Type B pancreatic cell (in vitro differentiated cells): Measurements from ENCODE around the genes VDAC1 and CDKN2AIPNL.

DNA sequence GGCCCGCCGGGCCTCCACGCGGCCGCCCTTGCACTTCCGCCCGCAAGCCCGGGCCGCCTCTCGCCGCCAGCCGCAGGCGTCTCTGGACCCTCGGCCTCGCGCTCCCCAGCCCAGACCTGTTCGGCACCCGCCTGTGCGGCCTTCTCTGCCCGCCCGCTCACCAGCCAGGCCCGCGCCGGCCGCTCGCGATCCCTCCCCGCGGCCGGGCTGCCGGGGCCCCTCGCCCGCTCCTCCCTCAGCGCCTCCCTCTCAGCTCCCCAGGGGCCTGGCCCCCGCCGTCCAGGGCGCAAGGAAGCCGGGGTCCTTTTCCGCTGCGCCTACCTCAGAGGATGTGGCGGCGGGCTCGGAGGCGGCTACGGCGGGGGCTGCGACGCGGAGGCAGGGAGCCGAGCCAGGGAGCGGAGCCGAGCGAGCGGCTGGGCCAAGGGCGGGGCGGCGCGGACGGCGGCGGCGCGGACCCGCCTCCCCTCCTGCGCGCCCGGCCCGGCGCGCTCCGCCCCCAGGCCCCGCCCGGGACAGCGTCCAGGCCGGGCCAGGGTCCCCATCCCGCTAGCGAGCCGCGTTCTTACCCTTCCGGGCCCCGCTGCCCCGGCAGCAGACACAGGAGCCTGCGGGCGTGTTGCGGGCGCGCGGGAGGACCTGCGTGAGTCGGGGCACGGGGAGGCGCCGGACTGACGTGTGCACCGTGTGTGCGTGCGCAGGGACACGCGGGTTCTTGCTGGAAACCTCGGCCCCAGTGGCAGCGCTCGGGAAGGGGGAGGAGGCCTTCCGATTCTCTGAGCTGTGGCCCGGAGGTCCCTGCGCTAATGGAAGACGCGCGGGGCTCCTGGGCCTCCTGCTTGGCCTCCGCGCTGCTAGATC, at the start of gene VDAC1:
Gene VDAC1, minus strand, starts transcription at position 650 of the 861 bp plus-strand sequence.
- PRO-cap: bidirectional peak, plus-strand start at position 594 of the sequence, minus-strand start at position 443 of the sequence

- PRO-cap: no peak
These were observed 24.0 kb upstream of the TCF7 start for GRCh38 chr5:134090366-134091034.

DNA sequence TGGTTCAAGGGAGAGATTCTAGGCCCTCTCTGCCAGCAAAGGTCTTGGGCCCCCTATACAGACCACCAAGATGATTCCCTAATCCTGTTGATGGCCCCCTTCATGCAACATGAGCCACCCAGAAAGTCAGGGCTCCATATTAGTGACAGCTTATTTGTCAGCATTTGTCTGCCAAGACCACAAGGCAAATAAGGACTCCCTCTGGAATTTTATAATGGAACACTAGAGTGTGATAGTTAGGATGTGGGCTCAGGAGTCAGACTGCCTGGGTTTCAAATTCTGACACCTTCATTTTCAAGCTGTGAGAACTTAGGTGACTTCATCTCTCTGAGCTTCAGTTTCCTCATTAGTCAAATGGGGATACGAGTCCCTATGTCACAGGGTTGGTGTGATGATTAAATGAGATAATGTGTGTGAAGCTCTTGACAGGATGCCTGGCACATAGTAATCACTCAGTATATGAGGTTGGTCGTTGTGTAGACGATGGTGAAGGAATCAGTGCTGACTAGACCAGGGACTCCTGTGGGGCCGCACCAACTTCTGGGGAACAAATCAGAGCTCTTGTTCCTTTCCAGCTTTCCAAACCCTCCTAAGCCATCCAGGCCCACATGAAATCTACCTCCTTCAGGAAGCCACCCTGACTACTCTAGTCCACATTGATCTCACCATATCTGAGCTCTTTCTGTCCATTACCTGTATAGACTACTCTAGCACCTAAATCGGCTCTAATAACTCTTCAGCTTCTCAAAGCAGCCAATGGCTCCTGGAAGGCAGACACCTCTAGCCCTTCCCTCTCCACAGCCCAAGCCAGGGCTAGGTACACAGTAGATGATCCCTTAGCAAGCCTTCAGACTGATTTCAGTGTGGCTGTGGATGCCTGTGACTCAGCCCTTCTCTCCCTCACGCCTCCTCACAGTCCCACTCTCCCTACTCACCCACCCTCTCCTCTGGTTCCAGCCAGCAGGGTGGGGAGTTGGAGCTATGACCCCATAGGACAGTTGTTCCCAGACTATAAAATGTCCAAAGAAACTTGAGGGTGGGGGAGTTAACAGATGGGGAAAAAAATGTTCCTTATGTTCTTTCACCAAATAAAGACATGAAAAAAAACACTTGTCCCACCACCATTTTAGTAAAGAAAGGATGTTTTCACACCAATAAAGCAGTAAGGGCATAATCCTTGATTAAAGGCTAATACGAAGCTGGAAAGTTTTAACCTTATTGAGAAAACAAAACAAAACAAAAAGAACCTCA, 2.5 kb upstream of the TCF7 start:
- PRO-cap: no peak

GRCh38 chr5:134123165-134123661, 8.7 kb downstream of the TCF7 start:
- PRO-cap: no peak

DNA sequence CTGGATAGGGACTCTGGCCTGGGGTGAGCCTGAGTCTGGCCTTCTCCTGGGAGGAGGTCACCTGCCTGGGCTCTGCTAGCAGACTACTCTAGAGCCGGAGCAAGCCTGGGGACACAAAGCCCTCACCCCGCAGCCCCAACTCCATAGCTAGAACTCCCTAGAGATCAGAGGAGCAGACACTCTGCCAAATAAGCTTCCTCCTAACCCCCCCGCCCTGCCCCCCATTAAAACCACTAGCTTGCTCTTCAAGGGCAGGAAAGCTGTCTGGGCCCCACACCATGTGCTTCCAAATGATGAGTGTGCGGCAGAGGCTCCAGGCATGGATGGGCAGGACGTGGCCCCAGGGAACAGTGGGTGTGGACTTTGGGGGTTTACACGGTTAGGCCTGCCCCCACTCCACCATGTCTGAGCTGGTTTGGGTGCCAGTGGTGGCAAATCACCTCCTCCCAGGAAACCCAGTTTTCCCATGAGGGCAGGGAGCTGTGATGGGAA, 10.0 kb downstream of the TCF7 start:
- PRO-cap: no peak

DNA sequence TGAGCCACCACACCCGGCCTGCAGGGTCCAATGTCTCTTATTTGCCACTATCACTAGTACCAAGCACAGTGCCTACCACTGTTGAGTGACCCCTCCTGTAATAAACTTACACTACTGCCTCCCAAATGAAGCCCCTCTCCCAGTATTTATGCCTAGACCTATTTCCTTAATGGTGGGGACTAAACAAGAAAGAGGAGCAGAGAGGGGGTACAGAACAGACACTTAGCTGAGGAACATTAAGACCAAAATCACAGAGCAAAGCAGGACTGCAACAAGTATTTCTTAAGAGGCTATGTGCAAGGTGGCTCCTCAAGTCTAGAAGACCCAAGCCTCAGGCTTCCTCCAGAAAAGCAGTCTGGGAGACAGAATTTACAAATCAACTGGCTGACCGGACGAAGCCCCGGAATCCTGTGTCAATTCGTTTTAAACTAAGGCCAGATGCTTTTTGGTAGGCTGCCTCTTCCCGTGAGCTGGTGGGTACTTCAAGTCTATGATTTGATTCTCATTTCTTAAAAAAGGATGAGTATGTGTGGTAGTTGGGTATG, 10.2 kb downstream of the CDKN2AIPNL start:
- PRO-cap: unidirectional peak, plus-strand start at position 192 of the sequence

DNA sequence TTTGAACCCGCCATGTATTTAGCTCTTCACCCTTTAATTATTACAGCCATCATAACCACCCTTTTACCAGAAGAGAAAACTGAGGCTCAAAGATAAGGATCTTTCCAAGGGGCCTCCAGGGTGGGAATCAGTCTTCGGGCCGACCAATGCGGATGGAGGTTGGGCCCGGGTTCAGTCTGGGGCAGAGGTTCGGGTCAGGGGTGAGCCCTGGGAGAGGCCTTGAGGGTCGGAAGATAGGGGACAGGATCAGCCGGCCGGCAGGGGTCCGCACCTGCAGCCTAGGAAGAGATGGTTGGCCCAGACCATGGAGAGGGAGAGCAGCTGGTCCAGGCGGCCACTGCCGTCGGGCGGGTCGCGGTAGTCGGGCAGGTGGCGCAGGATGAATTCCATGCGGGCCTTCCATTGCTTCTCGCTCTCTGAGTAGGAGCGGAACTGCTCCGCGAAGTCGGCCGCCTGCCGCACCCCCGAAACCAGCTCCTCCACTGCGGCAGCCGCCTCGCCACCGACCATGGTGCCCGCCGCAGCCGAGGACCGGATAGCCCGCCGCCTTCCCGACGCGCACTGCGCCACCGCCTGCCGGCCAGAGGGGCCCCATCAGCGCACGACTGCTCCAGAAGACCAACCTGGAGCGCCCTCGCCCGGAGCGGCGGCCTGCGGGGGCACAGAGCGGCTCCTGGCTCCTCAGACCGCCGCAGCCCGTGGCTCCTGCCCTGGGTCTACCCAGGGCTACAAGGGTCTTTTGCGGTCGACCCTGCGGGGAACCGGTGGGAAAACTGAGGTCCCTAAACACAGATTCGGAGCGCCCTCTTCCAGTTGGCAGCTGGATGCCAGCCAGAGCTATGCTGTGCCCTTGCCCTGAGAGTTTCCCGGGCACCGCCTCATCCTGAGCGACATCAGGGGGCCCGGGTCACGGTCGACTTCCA, at the start of gene CDKN2AIPNL:
Gene CDKN2AIPNL, minus strand, starts transcription at position 537 of the 923 bp plus-strand sequence.
- PRO-cap: bidirectional peak, plus-strand start at position 509 of the sequence, minus-strand start at position 537 of the sequence

- PRO-cap: no peak
These were observed 26.3 kb upstream of the CDKN2AIPNL start for GRCh38 chr5:134437915-134438471.

DNA sequence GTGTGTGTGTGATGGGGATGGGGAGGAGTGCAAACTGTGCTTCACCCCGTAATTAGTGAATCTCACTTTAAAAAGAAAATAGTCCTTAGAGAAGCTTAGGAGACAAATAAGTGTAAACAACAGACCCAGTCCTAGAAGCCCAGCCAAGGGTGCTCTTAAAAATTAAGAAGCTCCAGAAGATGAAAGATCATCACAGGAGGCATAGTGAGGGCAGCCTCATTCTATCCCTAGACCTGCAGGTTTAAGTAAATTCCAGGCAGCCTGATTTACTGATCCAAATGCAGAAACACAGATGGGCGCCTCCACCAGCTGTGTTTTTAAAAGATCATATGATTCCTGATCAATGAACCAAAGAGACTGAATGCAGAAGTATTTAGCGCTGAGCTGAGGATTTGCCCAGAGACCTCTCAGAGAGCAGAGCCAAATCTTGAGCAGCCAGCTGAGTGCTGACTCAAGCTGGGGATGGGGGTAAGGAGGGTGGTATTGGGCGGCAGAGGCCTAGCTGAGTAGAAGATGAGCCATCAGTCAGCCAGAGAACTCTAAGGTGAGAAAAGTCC, 34.0 kb upstream of the CDKN2AIPNL start:
- PRO-cap: no peak

DNA sequence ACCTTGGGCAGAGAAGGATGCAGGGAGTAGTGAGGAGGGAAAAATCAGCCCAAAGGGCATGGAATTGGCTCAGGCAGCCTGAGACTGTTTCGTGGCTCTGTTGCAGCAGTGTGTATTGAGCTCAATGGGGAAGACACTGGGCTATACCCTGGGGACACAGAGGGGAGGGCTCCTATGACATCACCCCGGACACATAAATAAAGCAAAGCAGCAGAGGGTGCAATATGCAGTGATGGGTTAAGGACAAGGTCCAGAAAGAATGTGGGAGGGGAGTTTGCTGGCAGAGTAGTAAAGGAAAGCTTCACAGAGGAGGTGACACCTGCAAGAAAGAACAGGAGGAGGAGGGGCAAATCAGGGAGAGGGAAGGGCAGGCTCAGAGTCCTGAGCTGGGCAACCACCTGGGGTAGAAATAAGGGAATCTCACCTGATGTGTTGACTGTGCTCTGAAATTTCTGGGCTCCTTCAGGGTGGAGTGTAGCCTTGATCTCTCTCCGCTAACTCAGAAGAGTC, 35.2 kb upstream of the CDKN2AIPNL start:
- PRO-cap: no peak

- PRO-cap: no peak
These were observed 22.2 kb upstream of the JADE2 start for GRCh38 chr5:134503235-134503784.

GRCh38 chr5:134560387-134561048, 35.0 kb downstream of the JADE2 start:
- PRO-cap: no peak

GRCh38 chr5:134592375-134592968, 40.2 kb downstream of the SAR1B start:
- PRO-cap: no peak

DNA sequence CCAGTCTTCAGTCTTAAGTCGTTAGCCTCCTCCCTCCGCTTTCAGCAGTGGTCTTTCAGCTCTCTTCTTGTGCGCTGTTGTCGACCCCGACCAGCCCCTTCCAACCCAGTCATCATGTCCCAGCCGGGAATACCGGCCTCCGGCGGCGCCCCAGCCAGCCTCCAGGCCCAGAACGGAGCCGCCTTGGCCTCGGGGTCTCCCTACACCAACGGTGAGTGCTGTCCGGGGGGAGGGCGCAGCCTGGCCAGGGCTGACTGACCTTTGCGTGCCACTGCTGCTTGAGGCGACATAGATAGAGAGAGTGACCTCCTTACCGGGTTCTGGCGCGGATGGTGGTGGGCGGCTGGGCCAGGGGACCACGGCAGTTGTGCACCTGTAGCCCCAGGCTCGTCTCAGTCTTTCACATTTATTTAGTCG, 386 bp downstream of the SEC24A start:
- PRO-cap: no peak

GRCh38 chr5:134858887-134859659, 13.3 kb downstream of the C5orf24 start:
- PRO-cap: no peak

- PRO-cap: no peak
These were observed 9.1 kb downstream of the PCBD2 start for GRCh38 chr5:134913751-134914666.

DNA sequence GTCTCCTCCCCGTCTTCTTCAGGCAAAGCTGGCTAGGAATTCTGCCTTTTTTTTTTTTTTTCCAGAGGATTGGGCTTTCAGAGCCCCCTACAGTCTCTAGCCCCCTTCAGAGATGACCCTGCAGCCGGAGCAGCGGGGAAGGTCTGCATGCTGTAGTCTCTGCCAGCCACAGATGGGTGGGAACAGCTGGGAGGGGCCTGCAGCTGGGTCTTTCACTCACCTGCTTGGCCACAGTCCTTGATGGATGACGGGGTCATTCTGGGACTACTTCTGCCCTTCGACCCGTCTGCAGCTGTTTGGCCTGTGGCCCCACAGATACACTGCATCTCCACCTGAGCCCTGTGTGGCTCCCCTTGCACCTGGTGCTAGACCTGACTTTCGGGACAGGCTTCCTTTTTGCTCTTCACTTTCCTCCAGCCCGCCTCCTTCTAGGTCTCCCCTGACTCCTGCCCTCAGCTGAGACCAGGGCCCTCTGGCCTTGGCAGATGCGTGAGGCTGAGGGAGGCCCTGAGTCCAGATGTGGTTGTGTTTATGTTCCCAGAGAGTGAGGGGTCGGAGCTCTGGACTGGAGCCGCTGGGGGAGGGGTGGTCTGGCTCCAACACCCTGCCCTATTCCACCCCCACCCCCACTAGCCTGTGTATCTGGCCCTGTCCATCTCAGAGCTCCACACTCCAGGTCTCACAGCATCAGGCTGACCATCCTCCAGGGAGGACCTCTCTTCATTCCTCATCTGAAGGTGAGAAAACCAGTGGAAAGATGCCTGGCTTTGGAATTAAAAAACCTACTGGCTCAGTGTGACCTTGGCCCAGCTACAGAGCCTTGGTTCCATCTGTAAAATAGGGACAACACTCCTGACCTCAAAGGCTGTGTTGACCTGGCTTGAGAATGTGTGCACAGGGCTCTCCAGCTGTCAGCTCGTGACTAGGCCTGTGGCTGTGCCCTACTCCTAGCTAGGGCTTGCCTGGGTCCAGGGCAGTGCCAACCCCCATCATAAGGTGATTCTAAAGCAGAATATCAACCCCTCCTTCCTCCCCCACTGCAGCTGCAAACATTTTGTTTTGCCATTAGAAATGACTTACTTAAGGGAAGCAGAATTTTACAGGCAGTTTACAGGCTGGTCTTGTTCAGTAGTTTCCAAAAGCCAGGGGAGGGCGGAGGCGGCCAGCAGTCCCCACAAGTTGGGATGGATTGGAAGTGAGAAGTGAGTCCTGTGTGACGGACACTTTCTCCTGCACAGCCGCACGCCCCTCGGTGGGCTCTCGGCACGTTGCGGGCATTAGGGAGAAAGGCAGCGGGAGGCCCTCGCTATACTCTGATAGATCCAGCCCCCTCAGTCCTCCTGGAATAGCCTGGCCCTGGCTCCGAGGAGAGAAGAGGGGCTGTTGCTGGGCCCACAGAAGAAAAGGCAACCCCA, 7.6 kb downstream of the PITX1 start:
- PRO-cap: no peak

- PRO-cap: no peak
These were observed 3.7 kb upstream of the PITX1 start for GRCh38 chr5:135037617-135038299.

GRCh38 chr5:135062123-135062453, 28.1 kb upstream of the PITX1 start:
- PRO-cap: no peak

GRCh38 chr5:135134925-135135376, 100.9 kb upstream of the PITX1 start:
- PRO-cap: no peak